Pulmonary artery (tissue), 1 donor: Measurements from ENCODE around the gene KCTD17.

GRCh38 chr22:36339106-36339889 lies 48.5 kb downstream of the MYH9 start:
- PRO-cap, result no peak

- PRO-cap, result bidirectional peak, plus-strand start at chr22:36350850, minus-strand start at chr22:36350756
Measured at GRCh38 chr22:36350690-36351607, 36.8 kb downstream of the MYH9 start.

DNA sequence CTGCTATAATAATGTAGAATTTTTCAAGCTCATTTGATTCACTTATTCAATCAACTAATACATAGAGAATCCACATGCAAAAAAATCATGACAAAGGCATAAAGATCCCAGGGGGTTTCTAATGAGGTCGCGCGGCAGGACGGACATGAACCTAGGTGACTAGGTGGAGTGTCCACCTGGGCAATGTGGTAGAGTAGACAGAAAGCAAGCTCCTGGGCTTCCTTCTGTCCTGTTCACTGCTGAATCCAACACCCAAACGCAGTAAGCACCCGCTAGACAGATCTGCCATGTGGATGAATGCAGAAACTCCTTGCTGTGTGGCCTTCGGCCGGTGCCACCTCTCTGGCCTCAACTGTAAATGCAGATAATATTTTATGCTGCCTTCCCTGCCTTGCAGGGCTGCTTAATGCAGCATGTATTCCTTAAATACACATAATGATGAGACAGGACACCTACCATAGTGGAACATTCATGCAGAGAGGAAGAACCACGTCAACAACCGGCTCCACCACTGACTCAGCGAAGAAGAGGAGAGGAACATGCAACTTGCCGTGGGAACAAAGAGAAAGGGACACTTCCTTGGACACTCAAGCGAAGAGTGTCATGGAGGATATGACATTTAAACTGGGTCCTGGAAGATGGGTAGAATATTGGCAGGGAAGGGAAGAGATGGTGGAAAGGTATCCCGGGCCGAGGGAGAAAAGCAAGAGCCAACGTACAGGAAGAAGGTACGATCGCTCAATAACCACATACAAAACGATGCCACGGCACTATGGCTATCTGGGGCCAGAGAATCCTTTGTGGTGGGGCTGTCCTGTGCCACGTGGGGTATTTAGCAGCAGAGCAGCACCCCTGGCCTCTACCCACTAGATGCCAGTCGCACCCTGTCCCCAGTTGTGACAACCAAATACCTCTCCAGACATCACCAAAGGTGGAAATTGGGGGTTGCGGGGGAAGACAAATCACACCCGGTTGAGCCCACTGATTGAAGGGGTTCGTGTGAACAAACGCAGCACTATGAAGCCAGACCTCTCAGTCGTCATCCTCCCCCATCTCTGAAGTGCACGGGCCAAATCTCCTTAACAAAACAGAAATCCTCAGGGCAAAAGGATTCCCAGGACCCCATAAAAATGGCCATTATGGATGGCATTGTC lies 30.8 kb downstream of the MYH9 start:
- PRO-cap, result unidirectional peak, plus-strand start at position 519 of the sequence

- PRO-cap, result bidirectional peak, plus-strand start at chr22:36366531, minus-strand start at chr22:36366421
Measured at GRCh38 chr22:36366157-36367056, 21.4 kb downstream of the MYH9 start.

GRCh38 chr22:36448560-36449229 lies 32.7 kb downstream of the TXN2 start:
- PRO-cap, result no peak

- PRO-cap, result no peak
Measured at GRCh38 chr22:36463475-36464518, 17.6 kb downstream of the TXN2 start.

GRCh38 chr22:36487997-36488256 lies 6.5 kb upstream of the TXN2 start:
- PRO-cap, result no peak

GRCh38 chr22:36516423-36516642 lies 9.5 kb upstream of the FOXRED2 start:
- PRO-cap, result no peak

DNA sequence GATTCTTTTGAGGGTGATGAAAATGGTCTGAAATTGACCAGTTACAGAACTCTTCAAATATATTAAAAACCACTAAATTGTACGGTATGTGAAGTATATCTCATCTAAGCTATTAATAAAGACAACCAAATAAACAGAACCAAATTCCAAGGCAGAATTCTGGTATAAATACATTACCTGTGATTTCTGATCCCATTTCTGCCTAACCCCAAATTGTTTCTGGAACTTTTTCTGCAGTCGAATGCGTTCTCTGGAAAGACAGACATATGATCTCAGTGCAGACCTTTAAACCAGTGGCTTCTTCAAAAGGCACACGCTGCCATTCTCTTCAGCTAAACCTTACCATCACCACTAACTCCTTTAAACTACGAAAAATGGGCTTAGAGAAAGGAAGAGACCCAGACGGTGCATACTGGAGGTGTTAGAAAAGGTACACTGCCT lies 5.9 kb downstream of the EIF3D start:
- PRO-cap, result no peak

DNA sequence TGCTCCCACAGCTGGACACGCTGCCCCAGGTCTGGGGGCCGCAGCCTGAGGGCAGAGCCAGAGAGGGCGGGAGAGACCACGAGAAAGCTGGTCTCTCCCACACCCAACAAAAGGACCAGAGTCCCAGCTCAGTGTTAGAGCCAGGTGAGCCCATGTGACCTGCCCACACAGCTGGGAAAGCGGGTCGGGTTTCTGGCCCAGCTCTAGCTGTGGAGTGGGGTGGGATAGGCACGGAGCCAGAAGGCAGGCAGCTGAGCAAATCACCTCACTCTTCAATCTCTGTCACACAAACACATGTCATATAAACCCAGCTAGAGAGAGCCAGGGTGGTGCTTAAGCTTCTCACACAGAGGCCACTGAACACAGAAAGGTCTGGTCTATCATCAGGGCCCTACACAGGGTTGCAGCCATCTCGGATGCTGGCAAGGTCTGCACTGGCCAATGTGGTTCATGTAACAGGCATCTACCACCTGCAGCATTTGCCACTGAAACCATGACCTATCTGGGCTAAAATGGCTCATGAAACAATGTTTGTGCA lies 7.8 kb upstream of the EIF3D start:
- PRO-cap, result no peak

DNA sequence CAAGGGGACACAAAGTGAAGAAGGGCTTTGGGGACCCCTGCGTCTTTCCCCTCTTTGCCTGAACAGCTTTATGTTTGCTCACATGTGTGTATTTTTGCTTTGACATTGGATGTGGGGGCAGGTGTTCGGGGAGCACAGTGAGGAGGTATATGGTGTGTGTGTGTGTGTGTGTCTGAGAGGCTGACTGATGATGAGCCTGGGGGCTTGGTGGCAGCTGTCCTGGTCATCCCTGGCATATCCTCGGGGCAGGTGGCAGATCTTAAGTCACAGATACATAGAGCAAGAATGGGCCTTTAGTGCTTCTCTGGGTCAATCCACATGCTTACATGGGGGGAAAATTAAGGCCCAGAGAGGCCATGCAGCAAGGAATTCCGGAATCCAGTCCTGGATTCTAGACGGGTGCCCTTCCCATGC lies 33.1 kb upstream of the EIF3D start:
- PRO-cap, result no peak

- PRO-cap, result unidirectional peak, plus-strand start at chr22:36786815
Measured at GRCh38 chr22:36786572-36786959, 10.6 kb upstream of the IFT27 start.

DNA sequence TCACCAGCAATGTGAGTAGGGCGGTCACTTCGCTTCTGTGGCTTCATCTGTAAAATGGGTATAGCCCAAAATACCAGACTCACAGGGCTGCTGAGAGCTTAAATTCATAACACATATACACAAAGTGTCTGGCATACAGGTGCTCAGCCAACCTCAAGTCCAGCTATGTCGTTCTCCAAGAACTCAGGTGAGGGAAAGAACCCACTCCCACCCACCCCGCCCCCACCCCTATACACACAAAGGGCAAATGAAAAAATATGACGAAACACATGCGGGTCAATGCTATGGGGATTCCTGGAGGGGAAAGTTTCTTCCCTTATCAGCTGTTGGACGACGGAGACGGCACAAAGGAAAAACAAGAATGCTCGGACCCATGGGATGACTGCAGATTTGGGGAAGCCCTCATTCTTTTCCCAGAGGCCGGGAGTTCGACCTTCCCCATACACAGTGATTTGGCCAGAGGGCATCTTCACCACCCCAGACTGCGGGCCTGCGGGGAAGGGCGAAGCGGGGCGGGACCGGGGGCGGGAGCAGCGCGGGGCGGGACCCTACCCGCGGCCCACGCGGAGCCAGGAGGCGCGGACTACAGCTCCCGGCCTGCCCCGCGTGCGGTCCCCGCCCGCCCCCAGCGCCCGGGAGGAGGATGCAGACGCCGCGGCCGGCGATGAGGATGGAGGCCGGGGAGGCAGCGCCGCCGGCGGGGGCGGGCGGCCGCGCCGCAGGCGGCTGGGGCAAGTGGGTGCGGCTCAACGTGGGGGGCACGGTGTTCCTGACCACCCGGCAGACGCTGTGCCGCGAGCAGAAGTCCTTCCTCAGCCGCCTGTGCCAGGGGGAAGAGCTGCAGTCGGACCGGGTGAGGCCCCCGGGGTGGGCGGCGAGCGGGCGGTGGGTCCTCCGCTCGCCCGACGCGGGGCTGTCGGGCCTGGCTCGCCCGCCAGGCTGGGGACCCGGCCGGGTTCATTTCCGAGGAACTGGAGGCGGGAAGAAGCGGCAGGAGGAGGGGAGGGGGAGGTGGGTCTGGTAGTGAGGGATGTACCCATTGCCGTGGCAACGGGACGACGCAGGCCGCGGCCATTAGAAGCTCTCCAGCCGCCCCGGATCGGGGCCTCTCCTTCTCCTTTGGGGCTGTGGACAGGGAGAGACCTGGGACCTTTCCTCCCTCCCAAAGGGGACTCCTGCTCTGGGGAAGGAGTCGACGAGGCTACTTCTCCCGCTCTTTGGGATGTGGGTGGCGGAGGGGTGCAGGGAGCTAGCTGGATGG lies at the start of gene KCTD17:
TSS of gene KCTD17 (plus strand) at position 646 of the 1,261 bp plus-strand sequence.
- PRO-cap, result unidirectional peak, plus-strand start at position 648 of the sequence

DNA sequence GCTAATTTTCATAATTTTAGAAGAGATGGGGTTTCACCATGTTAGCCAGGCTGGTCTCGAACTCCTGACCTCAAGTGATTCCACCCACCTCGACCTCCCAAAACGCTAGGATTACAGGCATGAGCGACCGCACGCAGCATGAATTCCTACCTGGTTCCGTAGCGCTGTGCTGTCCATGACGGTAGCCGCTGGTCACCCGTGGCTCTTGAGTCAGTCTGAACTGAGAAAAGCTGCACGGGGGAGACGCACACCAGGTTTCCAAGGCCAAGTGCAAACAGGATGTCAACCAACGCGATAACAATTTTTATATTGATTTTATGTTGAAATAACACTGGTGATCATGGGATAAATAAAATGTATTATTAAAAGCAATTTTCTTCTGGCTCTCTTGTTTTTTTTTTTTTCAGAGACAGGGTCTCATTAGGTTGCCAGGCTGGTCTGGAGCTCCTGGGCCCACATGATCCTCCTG lies 826 bp upstream of the TMPRSS6 start:
- PRO-cap, result no peak

DNA sequence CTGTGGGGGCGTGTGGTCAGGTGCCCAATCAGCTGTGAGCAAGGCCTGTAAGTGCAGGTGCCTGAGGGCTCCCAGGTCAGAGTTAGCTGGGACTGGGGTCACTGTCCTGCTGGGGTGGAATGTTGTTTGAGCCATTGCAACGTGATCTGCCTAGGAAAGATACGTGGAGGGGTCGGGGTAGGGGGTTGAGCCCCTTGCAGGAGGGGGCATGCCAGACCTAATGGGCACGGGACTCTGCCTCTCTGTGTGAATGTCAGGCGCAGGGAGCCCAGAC lies 17.0 kb upstream of the TMPRSS6 start:
- PRO-cap, result no peak

- PRO-cap, result no peak
Measured at GRCh38 chr22:37147846-37148876, 1.6 kb downstream of the IL2RB start.

- PRO-cap, result no peak
Measured at GRCh38 chr22:37163843-37164357, 14.2 kb upstream of the IL2RB start.

DNA sequence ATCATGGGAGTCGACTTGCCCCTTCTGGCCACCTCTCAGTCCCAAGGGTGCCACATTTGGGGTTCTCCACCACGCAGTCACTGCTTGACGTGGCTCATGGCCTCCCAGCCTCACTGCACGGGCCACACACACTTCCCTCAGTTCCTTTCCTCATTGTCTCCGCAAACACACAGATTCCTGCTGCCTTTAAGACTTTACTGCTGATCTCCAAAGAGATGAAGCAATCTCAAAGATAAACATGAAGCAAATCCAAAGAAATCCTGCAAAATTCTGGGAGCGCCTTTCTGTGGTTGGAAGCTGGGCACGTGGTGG lies 17.5 kb downstream of the C1QTNF6 start:
- PRO-cap, result no peak

DNA sequence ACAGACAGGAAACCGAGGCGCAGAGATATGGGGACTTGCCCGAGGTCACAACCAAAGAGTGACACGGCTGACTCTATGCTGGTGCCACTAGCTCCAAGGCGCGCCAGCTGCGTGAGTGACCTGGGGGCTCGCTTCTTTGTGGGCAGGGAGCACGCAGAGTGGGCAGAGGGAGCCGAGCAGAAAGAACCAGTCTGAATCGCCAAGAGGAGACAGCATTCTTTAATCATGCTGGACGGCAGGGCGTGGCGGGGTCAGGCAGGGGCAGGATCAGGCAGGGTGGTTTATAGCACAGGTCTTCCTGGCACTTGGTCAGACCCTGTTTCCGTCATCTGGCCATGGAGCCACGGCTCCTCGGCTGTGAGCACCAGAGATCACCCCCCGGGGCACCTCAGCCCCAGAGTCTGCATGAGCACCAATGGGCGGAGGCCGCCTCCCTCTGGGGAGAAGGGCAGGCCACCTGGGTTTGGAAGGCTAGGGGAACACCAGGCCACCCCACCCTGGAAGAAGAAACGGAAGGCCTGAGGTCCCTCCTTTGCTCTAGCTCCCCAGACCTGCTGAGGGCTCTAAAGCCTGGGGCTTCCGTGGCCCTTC lies 8.0 kb downstream of the C1QTNF6 start:
- PRO-cap, result no peak

- PRO-cap, result no peak
Measured at GRCh38 chr22:37187062-37187413, 1.0 kb downstream of the C1QTNF6 start.